Occipital lobe (tissue), 2 donors: ENCODE measurements around the gene MARCHF3.

GRCh38 chr5:123514593-123515151 is 2.7 kb downstream of the CSNK1G3 start:
- RAMPAGE, long total RNA = no peak

DNA sequence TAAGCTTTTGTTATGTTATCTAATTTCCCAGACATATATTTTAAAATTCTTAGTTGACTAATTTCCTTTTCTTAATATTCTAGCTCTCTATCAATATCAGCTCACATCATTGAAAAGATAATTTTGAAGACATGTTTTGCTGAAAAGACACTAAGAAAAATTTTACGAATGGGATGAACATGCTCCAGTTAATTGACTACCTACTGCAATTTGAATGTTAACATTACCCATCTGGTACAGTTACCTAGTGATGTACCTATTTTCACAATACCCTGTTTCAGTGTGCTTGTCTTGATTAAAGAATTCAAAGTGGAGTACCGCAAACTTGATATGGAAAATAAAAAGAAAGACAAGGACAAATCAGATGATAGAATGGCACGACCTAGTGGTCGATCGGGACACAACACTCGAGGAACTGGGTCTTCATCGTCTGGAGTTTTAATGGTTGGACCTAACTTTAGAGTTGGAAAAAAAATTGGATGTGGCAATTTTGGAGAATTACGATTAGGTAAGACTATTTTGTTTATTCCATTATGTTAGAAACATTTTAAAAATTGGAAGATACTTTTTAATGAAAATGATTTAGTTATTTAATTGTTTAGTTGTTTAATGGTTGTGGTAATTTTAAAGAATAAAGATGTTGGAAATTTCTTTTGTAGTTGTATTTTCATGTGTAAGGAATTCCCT is 33.5 kb downstream of the CSNK1G3 start:
- RAMPAGE, long total RNA = no peak

GRCh38 chr5:123700547-123700980 is 188.6 kb downstream of the CSNK1G3 start:
- RAMPAGE, long total RNA = no peak

DNA sequence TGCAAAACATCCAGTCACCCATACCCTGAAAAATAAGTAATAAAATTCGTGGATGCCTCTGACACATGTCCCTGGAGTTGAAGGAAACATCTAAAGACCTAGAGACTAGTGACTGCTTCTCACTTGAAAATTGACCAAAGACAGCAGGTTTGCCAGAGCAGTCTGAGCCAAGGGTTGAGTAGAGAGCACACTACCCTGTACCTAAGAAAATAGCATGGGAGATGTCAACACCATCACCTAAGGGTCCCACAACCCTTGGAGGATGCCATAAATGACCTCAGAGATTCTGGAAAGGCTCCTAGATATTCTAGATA is 536.7 kb downstream of the ZNF608 start:
- RAMPAGE, long total RNA = no peak

- RAMPAGE, long total RNA = no peak
Observed at GRCh38 chr5:124745674-124746186, 709 bp downstream of the ZNF608 start.

DNA sequence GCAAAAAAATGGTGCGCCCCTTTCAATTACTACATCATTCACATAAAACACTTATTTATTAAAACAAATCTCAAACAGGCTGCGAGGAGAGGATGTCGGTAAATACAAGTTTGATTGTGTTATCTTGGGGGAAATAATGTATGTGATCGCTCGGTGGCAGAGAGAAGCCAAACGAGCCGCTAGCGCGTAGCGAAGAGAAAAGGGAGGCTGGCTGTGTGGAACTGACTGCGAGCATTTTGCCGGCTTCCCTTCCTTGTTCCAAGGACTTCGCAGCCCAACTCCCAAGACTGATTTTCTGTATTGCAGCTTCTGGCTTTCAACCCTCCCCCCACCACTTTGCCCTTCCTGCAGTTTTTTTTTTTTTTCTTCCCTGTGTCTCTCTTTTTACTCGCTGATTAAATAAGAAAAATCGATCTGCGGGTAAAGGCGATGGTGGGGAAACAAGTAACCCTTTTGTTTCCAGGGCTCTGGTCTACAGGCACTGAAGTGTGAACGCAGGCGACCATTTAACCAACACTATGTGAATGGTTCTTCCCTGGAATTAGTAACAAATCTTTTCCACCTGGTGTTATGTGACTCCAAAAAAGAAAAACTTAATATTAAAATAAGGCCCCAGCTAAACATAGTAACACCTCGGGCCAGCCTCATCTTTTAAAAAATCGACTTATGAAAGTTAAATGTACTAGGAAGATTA is 2.8 kb upstream of the ZNF608 start:
- RAMPAGE, long total RNA = no peak

GRCh38 chr5:124979116-124979622 is 232.7 kb upstream of the ZNF608 start:
- RAMPAGE, long total RNA = no peak

- RAMPAGE, long total RNA = no peak
Observed at GRCh38 chr5:126370803-126371801, 52.1 kb upstream of the GRAMD2B start.

- RAMPAGE, long total RNA = no peak
Observed at GRCh38 chr5:126424452-126425296, 1.5 kb downstream of the GRAMD2B start.

GRCh38 chr5:126446246-126447325 is 23.4 kb downstream of the GRAMD2B start:
- RAMPAGE, long total RNA = no peak

DNA sequence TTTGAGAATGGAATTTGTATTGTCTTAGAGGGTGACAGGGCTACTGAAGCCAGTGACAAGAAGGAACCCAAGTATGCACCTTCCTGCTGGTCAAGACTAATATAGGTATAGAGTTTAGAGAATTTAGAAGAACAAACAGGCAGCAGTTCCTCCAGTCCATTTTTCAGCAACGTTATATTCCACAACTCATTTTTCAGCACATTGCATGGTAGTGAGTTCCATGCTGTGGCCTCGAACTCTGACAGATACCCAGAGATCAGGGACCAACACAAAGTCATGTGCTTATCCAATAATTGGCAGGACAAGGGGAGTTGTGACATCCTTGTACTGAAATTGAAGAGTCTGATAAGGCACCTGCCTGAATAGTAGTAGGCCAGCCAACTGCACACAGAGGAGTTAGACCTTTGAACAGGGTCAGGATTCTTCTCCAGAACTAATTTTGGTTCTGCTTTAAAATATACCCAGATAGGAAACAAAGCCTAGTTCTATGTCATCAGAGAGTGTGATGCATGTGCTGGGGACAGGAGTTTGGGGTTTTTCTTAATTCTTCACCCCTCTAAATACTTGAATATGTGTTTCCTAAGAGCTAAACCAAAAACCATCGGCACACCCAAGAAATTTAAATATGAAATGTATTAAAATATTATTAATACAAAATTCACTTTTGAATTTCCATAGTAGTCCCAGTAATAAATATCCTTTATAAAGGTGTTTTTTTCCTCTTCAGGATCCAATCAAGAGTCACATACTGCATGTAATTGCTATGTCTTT is 46.8 kb downstream of the GRAMD2B start:
- RAMPAGE, long total RNA = no peak

GRCh38 chr5:126477491-126477972 is 54.3 kb downstream of the GRAMD2B start:
- RAMPAGE, long total RNA = no peak

- RAMPAGE, long total RNA = no peak
Observed at GRCh38 chr5:126490132-126490656, 67.0 kb downstream of the GRAMD2B start.

- RAMPAGE, long total RNA = no peak
Observed at GRCh38 chr5:126536725-126537318, 58.2 kb downstream of the ALDH7A1 start.

DNA sequence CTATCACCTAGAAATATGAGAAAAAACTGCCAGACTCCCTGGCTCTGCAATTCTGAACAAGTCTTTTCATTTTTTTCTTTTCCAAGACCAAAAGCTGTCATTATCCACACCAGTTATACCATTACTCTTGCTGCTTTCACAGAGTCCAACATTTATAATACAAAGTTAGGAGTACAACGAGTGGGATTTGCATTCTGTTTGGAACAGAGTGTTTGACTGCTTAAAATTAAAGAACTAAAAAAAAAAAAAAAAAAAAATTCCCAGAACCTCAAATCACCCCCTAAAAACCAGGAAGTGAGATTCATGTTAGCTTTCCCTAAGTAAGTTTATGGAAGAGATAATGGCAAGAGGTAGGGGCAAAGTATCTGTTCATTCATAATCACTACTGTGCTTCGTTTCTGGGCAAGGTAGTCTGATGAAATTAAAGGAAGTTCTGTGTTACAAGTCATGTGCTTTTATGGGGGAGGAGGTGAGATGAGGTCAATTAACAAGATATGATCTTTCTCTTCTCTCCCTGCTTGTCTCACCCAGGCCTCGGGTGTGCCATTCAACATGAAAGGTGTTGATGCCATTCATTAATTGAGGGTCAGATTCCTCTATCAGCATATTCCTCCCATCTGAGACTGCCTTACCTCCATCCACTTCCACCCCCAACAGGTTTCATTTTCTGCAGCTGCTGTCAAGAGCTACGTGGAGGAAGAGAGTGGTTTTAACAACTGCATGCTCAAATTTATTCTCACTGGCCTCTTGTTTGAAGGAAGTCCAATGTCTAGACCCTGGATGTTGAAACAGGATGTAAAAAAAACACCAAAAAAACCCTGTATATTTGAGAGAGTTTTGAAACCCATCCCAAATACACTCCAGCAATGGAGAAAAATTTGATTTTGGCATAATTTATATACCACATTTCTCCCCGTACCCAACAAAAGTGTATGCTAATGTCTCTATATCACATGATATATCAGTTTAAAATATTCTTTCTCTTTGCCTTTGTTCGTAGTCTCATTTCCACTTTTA is 58.0 kb downstream of the MARCHF3 start:
- RAMPAGE, long total RNA = no peak

- RAMPAGE, long total RNA = start-site peak on the minus strand at chr5:127030539-127030563, 46 and 73 reads in 2 replicates
Observed at GRCh38 chr5:127030496-127031405, at the start of gene MARCHF3. Gene MARCHF3, minus strand, starts transcription at chr5:127030558.

DNA sequence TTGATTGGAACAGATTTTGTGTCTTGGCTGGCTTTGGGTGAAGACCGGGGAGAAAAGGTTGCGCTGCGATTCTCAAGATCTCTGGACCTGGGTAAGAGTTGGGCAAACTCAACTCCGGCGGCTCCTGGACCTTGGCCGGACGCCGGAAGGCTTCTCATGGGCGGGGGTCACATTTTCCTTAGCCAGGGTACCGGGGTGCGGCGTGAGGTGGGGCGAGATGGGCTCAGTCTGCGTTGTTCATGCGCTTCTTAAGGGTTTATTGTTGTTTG is 304 bp downstream of the MEGF10 start:
- RAMPAGE, long total RNA = no peak

DNA sequence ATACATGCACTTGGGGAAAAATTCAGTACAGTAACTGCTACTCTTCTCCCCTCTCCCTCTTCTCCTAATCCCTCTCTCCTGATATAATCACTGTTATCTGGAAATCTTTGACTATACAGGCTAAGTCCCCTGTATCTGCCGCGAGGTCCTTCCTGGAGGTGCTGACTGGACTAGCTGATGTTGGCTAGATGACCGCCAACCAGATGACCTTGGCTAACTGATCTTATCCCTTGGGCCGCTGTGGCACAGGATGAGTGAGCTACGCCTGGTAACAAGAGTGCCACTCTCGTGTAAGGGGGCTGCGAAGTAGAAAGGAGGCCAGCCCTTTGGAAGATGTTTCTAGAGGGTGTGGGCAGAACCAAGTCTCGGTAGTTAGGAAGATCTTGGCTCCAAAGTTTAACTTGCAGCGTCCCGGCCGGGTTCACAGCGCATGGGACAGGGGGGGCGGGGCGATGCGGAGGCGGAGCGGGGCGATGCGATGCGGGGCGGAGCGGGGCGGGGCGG is 318 bp upstream of the PRRC1 start:
- RAMPAGE, long total RNA = no peak

DNA sequence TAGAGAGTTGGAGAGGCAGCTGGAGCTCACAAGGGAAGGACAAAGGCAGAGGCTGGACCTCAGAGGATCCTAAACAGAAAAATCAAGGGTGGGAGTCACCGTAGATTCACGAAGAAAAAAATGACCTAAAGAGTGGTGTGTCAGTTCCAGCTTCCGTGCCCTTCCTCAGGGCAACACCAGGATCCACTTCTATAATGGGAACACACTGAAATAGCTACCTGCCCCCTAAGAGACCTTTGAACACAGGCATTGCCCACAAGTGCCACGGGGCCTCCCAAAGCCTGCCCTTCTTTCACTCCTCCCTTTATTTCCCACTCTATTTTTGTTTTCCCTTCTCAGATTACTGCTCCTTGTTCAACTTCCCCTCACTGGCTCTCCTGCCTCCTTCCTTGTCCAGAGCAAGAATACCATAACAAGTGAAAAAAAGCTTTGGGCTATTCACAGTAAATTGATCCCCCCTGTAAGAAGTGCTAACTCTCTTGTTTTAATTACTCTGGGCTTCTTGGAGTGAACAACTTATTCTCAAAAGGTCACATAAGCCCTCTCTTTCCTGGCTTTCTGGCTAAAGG is 11.1 kb downstream of the CTXN3 start:
- RAMPAGE, long total RNA = no peak

DNA sequence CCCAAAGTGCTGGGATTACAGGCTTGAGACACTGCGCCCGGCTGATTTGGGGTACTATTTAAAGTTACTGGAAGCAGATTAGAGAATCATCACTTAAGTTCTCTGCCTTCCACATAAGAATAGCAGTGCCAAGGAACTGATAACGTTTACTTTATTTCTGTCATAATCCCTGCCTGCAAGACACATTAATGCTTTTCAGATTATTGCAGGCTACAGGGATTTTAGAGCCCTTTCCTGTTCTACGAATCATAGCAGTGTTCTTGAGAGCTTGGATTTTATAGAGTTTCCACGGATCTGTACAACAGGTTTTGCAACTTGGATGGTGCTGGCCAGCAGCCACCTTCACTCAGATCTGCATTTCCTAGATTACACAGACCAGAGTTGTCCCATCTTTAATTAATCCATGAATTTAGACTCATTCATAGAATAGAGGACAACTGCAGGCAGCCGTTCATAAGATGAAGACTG is 38.0 kb downstream of the SLC12A2 start:
- RAMPAGE, long total RNA = no peak